Mesenteric fat pad (tissue), 1 donor: ENCODE data around the genes NOL11 and PRKAR1A.

DNA sequence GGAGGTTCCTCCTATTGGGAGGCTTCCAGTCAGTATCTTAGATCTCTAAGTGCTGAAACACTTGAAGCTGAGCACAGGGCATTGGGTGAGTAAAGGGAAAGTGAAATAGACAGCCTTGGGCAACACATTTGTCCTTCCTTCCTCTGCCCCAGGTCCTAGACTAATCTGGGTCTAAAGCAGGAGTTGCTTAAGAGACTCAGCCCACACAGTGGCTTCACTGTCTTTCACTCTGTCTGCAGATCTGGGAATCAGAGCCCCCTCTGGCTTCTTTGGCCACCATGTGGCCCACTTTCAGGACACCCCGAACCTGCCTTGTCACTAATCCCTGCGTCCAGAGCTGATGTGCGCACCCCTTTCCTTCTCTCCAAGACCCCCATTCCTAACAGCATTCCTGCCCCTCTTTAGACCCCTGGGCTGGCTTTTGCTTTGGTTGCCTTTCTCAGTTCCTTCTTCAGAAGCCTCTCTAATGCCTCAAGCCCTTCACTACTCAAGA is 133.0 kb downstream of the PITPNC1 start:
- PRO-cap: no peak

- PRO-cap: no peak
Observed at GRCh38 chr17:67535606-67536088, 158.6 kb downstream of the PITPNC1 start.

GRCh38 chr17:67717553-67718074 is at the start of gene NOL11:
NOL11 (plus strand) TSS chr17:67717936.
- PRO-cap: bidirectional peak, plus-strand start at chr17:67717945, minus-strand start at chr17:67717671

GRCh38 chr17:67719570-67720101 is 1.9 kb downstream of the NOL11 start:
- PRO-cap: no peak

- PRO-cap: no peak
Observed at GRCh38 chr17:67866251-67866965, 41.1 kb downstream of the BPTF start.

DNA sequence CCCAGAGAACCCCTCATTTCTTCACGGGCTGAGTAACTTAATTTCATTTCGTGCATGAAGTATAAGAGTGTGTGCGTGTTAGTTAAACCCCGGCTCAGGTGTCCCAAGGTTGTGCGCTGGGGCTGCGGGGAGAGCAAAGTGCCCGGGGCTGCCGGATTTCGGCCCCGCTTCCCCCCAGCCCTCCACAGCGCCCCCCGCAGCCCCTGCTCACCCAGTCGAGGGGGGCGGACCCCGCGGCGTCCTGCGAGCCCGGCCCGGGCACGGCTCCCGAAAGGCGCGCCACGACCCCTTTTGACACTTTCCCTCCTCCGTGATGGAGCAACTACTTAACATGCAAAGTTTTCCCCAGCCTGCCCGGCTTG is 756 bp downstream of the C17orf58 start:
- PRO-cap: no peak

DNA sequence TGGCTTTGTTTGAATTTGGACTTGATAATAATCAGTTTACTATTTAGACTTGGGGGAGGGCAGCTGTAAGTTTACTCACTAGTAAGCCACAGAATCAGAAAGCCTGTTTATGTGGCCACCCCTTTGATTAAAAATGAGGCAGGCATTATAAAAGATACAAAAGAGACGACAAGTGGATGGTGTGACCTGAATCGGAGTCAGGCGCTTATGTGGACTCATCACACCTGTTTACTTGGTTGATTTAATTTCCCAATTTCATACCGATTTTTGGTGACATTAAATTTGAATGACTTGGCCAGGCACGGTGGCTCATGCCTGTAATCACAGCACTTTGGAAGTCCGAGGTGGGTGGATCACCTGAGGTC is 9.0 kb downstream of the KPNA2 start:
- PRO-cap: no peak

- PRO-cap: no peak
Observed at GRCh38 chr17:68099862-68100436, 64.4 kb downstream of the KPNA2 start.

- PRO-cap: no peak
Observed at GRCh38 chr17:68135050-68135717, 99.6 kb downstream of the KPNA2 start.

DNA sequence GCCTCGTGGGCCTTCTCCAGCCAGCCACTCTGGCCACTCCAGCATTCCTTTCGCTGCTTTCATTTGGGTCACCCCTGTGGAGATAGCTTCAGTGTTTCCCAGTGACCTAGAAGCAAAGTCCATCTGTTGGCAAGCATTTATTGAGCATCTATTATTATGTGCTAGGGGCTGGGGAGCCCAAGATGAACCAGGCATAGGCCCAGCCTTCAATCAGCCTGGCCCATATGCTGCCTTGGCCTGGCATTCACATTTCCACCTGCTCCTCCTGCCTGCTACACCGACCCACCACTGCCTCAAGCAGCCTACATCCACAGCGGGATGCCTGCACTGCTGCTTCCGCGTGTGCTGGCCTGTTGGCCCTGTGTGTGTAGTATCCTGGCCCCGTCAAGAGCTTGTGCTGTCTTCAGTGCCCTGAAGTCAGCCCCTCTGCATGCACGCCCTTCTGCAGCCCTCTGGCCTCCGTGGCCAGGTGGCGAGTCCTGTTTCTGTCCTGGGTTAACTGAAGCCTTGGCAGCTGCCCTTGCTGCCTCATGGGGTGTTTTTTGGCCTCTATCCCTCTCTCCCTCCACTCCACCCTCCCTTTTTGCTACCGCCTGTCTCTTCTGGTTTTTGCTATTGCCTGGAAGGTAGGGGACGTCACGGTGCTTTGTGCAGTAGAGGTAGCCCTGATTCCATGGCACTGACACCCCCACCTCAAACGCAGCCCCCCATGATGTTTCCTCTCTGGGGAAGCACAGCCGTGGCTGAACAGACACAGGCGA is 19.1 kb upstream of the AMZ2 start:
- PRO-cap: no peak

- PRO-cap: no peak
Observed at GRCh38 chr17:68433981-68434389, 23.3 kb downstream of the WIPI1 start.

GRCh38 chr17:68437459-68437879 is 19.8 kb downstream of the WIPI1 start:
- PRO-cap: no peak

DNA sequence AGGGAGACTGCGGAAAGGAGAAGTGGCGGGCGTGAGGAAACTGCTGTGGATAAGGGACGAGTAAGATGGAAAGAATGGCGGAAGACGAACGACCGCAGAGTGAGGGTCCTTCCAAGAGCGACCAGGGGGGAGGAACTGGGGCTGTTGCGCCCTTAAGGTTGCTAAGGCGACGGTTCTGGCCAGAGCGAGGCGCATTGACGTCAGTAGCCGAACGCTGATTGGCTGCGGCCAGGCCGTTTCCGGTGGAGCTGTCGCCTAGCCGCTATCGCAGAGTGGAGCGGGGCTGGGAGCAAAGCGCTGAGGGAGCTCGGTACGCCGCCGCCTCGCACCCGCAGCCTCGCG is at the start of gene PRKAR1A:
PRKAR1A (plus strand) TSS at position 245 of the 342 bp plus-strand sequence.
- PRO-cap: bidirectional peak, plus-strand start at position 265 of the sequence, minus-strand start at position 65 of the sequence

GRCh38 chr17:68518473-68518721 is 6.2 kb downstream of the PRKAR1A start:
- PRO-cap: no peak

DNA sequence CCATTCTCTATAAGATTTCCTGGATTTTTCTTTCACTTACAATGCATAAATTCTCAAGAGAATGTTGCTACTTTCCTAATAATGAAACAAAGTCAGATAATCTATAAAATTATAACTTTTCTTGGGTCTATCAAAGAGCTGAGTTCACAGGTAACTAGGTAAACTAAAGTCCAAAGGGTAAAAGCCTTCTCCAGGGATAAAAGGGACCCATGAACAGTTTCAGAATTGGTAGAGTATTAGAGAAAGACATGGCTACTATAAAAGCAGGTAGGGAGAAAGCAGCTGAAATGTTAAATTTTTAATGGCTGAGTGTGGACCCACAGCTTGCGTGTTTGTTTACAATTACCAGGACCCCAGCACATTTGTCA is 11.7 kb downstream of the ABCA8 start:
- PRO-cap: no peak

DNA sequence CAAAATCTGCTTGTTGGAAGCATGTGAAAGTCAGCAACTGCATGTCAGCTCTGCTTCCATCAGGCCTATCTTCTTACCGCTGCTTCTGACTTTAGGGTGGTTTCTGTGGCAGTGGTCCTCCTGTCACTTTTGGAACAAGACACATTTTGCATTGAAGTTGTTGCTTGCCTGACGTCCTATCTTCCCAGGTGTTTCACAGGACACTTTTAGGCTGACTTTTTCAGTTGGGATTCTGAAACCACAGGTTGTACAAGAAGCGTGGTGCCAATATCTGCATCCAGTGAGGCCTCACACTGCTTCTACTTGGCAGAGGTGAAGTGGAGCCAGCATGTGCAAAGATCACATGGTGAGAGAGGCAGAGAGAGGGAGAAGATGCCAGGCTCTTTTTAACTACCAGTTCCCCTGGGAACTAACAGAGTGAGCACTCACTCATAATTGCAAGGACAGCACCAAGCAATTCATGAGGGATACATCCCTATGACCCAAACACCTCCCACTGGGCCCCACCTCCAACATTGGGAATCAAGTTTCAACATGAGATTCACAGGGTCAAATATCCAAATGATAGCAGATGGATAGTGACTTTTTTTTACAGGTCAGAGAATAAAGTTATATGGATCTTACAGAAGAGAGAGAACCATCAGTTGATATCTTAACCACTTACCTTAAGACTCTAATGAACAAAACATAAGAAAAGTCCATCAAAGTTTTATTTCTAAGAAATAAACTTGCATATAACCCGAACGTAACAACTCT is 5.8 kb upstream of the ABCA6 start:
- PRO-cap: no peak

GRCh38 chr17:69268450-69269039 is 39.9 kb upstream of the ABCA10 start:
- PRO-cap: no peak

DNA sequence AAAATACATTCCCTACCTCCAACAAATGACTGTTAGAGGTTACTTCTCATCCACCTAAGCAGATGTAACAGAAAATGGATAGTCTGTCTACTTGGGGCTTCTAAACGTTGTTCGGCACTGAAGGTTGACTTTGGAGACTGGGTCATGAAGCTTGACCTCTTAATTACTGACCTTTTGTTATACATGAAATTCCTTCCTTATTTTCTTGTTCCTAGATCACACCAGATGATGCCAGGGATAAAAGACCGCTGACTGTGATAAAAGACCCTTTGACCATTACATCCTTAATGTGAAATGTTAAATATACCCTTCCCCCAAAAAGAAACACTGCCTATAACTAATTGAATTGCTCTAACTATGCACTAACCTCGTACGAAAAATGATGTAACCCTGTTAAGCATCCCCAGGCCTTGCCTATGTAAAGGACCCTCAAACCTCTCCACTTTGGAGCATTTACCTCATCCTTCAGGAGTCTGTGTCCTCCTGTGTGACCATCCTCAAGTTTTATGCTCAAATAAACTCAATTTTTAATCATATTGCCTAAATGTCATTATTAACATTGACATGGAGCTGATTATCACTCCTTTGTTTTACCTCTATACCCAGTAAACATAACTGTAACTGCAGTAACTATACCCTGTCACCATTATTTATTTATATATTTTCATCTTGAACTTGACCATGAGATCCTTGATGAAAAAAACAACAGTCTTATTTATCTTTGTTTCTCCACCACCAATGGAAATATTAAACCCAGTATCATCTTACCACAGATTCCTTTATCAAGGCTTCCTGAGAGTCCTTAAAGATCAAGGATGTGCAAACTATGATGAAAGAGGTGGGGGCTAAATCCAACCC is 3.7 kb downstream of the ABCA5 start:
- PRO-cap: no peak

GRCh38 chr17:69448313-69449300 is 34.1 kb downstream of the MAP2K6 start:
- PRO-cap: no peak

DNA sequence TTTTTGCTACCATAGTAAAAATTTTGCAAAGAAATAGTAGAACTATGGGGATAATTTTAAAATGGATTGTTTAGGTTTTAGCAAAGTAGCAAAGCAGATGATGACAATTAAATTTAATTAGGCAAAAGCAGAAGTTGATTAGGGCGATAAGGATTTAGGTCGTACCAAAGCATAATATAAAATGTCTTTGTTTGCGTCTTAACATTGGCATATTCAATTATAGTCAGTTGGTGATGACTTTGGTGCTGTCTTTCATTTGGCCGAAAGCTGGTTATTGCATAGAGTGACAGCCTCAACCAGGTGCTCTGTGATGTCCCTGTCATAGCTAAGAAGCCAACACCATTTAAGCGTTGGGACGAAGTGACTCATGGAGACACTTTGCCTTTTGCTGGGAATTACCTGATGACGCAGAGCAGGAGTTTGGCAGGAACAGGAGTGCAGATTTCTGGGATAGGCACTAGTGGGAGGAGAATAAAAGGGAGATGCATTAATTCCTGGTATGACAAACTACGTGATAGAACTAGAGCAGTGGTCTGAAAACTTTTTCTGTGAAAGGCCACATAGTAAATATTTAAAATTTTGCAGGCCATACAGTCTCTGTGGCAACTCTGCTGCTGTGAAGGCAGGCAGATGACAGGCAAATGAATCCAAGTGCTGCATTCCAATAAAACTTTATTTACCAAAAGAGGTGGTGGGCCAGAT is 38.3 kb downstream of the MAP2K6 start:
- PRO-cap: no peak